LUHMES (cell line): Measurements from ENCODE around the genes AADACL3, PRAMEF1 and PRAMEF2.

DNA sequence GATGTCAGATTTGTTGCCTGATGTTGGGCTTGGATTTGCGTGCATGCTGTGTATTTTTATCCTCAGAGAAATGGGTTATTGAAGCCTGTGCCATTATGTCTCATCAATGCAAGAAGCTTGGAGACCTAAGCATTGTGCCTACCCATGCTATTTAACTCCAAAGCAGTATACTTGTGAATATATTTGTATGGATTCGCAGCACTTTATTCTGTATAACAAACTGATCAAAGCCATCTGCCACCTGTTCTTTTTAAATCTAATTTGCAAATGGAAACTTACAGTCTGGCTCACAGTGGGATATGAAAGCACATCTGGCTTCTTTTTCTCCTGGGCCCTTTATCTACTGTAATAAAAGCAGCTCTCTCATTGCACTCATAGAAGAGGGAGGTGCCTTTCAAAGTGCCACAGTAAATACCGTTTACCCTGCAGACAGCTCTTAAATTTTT lies 109.9 kb downstream of the VPS13D start:
- PRO-cap: no peak

DNA sequence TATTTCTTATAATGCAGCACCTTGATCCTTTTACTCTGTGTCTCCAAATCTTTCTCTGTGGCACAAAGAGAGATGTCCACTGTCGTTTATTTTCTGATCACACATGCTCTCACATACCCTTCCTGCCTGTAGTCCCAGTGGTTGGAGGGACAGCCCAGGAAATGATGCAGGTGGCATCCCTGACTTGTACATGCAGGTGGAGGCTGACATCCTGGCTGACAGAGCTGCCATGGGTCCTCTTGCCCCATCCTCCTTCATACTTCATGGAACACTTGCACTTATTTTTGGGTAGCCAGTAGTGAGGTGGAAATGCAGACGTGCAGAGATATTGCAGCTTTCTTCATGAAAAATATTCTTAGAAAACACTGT lies 116.0 kb downstream of the VPS13D start:
- PRO-cap: no peak

- PRO-cap: no peak
These were observed 192.8 kb downstream of the VPS13D start for GRCh38 chr1:12422685-12423064.

GRCh38 chr1:12473202-12474043 lies 144.6 kb downstream of the DHRS3 start:
- PRO-cap: no peak

DNA sequence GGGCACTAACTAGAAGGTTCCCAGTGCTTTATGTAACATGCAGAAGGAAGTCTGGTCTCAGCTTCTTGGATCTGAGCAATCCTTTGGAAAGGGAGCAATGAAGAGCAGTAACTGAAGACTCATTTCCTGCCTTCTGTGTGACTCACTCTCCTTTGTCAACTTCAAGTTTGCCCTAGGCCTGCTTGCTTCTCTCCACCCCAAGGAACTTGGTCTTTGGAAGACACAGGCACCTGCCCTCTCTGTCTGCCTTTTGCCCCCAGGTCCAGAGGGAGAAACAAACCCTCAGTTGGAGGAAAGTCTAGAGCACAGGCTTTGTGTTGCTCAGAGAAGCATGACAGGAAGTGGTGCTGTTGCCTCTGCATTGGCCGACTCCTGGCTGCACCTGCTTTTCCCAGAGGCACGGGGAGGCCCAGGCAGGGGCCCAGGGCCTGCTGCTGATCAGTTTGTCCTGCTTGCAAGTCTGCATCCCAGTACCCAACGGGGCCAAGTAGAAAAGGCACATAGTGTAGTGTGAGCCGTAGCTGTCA lies 137.2 kb downstream of the DHRS3 start:
- PRO-cap: no peak

DNA sequence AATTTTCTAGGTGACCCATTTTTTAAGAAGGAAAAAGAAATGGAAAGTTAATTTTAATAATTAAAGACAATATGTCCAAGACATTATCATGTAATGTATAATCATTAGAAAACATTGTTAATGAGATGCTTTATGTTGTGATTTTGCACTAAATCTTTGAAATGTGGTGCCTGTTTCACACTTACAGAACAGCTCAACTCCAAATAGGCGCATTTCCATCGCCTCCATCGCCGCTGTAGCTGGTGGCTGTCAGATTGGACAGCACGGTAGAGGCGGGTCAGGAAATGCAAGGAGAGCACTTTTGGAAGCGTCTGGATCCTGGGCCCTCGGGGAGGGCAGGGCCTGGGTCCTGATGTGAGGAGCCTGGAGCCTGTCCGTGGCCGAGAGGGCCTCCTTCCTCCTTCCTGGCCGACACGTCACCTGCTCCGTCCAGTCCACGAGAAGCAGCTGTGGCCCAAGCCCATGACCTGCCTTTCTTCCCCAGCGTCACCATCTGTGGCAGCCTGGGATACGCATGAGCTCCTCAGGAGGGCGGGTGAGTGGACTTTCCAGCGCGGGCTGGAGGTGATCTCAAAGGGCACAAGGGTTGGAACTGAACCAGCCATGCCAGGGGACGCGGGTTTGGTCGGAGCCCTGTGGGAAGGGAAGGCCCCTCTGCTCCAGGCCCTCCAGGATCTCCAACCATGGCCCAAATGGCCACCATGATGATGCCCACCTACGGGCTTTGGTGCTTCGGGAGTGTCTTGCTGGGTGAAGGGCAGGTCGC lies 90.6 kb downstream of the DHRS3 start:
- PRO-cap: no peak

DNA sequence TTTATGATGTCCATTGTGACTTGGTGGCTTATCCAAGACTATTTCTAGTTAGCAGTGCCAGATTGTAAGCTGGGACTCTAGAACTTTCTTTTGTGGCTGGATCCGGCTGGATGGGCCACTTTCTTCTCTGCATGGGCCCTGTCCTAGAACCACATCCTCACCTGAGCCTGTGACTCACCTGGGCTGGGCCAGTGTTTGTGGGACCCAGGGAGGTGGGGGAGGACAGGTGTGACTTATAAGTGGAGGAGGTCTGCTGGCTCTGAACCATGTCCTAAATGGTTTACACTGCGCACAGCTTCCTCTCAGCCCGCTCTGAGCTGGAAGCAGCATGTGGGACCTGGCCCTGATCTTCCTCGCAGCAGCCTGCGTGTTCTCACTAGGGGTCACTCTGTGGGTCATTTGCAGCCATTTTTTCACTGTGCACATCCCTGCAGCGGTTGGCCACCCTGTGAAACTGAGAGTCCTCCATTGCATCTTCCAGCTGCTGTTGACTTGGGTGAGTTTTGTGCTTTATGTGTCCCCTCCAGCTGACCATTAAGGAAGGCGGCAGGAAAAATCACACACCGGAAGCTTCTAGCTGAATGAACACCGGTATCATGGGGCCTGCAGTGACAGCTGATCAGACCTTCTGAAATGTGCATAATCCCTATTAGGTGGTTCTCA lies at the start of gene AADACL3:
Gene AADACL3 (plus strand): TSS at position 262 of the 663 bp plus-strand sequence.
- PRO-cap: no peak

GRCh38 chr1:12791202-12791463 lies at the start of gene PRAMEF1:
TSS of gene PRAMEF1 (plus strand) at chr1:12791397.
- PRO-cap: no peak

DNA sequence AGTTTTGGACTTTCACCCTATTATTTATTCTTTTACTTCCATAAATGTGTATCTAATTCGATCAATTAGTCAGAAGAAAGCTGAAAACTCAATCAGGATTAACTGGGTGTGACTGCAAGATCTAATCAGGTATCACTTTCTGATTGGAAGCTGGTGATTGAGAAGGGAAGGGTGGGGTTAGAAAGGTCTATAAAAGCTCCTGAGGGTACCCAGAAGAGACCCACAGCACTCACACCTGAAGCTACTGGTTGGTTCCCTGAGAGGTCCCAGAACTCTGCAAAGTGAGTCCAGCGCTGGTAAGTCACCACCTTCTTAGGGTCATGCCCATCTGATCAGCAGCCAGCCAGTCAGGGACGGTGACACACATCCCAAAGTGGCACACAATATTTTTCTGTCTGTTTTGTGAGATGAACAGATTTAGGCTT lies at the start of gene PRAMEF2:
Gene PRAMEF2 (plus strand): TSS at position 235 of the 425 bp plus-strand sequence.
- PRO-cap: no peak

- PRO-cap: no peak
These were observed 38.5 kb upstream of the PRDM2 start for GRCh38 chr1:13661525-13661912.

- PRO-cap: no peak
These were observed 1.4 kb downstream of the PRDM2 start for GRCh38 chr1:13701355-13701820.

DNA sequence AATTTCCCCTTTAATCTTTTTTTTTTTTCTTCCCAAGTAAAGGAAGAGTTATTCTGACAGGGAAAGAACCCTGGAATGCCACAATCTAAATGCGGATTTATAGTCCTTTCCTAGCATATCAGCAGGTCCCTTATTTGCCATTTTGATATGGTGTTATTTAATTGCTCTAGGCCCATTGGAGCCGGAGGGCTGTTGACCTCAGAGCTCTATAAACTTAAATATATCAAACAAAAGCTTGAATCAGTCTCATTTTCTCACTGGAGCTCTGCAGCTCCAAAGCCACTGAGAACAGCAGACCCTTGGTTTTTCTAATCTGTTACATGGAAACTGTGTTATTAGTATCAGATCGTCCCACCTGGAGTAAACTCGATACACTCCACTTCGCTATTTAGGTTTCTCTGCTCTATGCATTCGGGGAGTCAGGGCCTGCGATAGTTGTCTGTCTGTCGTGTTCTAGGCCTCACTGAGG lies 8.2 kb downstream of the PRDM2 start:
- PRO-cap: no peak

GRCh38 chr1:13731972-13732198 lies 31.9 kb downstream of the PRDM2 start:
- PRO-cap: no peak

DNA sequence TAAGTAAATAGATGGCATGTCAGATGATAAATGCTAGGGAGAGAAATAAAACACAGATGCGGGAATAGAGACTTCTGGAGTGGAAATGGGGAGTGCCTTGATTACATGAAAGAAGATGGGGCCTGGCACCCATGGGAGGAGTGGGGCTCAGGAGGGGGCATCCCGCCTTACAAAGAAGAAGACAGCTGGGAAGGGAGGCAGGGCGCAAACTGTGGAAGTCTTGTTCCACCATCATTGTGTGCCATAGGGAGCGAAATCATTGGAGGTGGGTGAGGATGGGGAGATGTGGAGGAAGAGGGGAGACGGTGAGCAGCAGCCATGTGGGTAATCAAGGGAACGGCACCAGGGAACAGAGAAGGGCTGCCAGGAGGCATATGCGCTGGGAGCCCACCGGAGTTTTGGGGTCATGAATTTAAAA lies 100.2 kb downstream of the PRDM2 start:
- PRO-cap: no peak

DNA sequence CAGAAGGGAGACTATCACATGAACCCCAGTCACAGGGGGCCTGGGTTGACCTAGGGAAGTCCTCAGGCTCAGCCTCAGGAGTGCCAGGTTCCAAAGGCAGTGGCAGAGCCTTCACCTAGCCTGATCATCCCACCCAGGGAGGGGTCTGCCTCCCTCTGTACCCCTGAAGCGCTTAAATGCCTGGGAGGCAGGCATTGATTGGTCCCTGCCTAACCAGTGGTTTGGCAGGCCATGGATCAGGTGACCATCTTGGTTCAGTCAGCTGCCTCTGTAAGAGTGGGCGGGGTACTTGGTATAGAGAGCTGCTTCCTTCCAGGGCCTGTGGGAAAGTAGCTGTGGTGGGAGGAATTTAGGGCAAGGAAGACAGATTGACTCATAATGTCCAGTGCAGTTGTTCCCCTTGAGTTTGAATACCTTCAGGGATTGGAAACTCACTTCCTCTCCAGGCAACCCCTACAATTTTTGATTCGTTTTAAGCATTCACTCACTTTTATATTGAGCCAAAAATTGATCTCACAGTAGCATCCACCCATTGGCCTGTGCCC lies 213.6 kb upstream of the TMEM51 start:
- PRO-cap: no peak

- PRO-cap: no peak
These were observed 2.7 kb downstream of the TMEM51 start for GRCh38 chr1:15156142-15156729.

DNA sequence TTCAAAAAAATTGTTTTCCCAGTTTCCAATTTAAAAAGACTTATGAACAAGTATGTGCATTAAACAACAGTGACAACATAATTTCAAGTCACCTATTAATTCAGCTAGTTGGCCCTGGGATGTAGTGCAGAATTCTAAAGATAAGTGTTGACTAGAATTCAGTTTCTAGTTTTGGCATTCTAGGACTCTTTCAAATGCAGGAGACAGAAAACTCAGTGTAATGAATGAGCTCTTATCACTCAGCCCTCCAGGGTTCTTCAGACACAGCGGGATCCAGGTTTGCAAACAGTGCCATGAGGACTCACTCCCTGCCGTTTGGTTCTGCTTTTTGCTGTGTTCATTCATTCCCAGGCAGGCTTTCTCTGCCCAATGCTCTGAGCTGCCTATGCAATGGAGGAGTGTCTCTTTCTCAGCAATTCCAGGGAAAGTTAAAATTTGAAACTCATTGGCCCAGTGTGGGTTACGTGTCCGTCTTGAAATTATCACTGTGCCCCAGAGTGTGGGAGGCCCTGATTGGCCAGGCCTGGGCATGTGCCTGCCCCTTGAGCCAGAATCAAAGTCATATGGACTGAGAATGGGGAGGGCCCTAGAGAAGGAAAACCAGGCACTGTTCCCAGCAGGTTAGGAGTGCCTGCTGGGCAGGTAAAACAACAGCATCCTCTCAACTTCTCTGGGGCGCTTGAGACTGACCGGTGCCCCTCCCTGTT lies 43.3 kb downstream of the TMEM51 start:
- PRO-cap: no peak

DNA sequence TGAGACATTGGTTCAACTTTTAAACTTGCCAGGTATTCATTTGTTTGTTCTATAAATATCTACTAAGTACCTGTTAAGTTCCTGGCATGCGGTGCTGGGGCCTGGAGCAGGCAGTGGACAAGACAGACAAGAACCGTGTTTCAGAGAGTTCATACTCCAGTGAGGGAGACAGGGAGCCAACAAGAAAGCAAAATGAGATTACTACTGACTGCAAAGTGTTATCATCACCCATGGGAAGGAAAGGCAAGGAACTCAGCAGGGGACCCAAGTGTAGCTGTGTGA lies 39.1 kb upstream of the FHAD1 start:
- PRO-cap: no peak

DNA sequence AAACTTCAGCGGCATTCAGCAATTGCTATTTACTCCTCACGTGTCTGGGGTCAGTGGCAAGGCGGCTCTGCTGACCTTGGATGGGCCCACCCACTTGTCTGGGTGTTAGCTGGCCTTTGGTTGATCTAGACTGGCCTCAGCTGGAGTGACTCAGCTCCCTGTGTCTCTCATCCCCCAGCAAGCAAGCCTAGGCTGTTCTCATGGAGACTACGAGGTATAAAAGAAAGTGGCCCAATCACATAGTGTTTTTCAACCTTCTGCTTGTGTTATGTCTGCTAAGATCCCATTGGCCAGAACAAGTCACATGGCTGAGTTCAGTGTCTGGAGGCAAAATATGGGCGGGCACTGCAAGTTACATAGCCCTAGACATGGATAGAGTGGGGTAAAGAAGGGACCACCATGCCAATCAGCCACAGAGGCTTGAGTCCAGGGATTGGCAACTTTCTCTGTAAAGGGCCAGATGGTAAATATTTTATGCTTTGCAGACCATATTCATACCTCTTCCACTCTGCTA lies 69.3 kb upstream of the EFHD2 start:
- PRO-cap: no peak

DNA sequence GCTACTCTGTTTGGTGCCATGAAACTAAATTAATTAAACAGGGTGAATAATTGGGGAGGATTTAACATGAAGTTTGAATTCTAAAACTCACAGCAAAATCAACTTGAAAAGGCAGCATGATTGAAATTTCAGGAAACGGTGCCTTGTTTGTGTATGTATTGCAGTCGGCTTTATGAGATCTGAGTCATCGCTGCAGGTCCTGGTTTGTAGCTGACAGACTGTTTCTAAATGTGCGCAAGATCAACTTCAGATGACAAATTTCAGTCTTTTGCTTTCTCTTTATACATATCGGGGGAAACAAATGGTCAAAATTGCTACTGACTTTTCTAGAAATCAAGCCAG lies 67.7 kb upstream of the EFHD2 start:
- PRO-cap: no peak